Mucosa of descending colon (tissue), 1 donor: Measurements from ENCODE around the genes MEX3B and RPS17.

GRCh38 chr15:82045947-82046558 lies at the start of gene MEX3B:
TSS of gene MEX3B (minus strand) at chr15:82046018.
- PRO-cap = bidirectional peak, plus-strand start at chr15:82046416, minus-strand start at chr15:82046143

DNA sequence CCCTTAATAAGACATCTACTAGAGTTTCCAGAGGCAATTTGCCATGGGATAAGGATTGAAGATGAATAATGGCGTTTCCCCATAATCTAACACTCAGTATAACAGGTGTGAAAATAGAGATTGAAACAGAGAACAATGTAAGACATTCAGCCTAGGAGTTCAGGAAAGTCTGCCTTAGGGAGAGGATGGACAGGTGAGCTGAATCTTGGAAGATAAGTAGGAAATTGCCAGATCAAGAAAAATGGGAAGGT lies 22.5 kb downstream of the SAXO2 start:
- PRO-cap = no peak

DNA sequence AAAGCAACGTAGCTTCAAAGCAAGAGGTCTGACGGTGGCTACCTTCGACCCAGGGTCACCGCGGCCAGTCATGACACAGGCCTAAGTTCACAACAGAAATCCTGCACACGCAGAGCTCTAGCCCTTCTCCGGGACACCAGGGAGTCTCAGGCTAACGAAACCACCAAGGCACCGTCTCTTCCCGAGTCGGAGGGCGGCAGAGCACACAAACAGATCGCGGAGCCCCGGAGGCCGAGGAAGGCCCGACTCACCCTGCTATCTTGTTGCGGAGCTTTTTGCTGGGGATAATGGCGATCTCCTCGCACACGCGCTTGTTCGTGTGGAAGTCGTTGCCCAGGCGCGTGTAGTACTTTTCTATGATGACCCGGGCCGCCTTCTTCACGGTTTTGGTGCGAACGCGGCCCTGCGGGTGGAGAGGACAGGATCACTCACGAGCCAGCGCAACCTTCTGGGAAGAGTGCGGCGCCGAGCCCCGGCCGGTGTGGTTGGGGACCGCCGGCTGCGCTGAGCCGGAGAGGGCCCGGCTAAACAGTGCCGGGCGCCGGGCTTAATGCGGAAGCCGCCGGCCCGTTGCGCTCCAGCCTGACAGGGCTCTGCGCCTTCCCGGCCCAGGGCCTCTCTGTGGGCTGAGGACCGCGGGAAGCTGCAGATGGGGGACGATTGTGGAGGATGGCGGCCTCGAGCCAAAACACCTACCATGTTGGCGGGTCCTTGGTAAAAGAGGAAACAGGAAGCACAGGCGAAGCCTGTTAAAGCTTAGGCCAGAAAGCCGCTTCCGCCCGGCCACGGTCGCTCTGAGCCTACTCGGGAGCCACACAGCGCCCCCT lies at the start of gene RPS17:
Gene RPS17, minus strand, starts transcription at position 728 of the 827 bp plus-strand sequence.
- PRO-cap = bidirectional peak, plus-strand start outside the sequence, minus-strand start at position 723 of the sequence

DNA sequence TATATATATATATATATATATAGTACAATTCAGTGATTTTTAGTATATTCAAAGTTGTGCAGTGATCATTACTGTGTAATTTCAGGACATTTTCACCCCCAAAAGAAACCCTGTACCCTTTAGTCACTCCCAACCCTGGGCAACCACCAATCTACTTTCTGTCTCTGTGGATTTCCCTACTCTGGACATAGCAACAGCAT lies 5.6 kb downstream of the WHAMM start:
- PRO-cap = no peak

DNA sequence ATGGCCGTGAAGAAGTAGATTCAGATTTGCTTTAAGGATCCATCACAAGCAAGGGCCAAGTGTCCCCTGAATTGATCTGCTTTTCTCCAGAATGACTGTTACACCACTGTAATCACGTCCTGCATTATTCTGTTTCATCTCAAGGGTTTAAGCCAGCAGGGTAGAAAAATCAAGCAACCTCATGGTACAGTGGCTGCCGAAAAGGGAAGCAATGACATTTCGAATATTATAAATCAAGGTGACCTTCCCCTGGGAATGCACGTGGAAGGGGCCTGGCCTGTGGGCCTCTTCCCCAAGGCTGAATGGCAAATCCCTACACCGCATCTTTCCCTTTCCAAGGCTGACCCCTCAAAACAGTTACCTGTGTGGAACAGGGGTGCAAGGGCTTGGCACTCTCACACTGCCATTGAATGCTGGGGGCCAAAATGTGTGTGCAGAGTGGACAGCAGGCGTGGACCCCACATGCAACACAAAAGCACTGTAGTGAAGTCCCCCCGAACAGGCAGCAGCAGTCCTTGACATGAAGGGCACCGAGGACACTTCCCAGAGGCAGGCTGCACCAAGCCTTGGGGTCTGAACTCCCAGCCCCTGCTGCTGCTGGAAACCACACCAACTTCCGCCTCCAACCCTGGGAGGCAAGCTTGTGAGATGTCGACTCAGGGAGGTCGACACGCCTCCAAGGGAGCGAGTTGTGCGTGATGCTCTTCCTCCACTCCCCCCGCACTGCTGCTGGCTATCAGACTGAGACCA lies 43.3 kb downstream of the WHAMM start:
- PRO-cap = no peak

- PRO-cap = no peak
Observed at GRCh38 chr15:82871281-82871851, 61.9 kb downstream of the WHAMM start.

DNA sequence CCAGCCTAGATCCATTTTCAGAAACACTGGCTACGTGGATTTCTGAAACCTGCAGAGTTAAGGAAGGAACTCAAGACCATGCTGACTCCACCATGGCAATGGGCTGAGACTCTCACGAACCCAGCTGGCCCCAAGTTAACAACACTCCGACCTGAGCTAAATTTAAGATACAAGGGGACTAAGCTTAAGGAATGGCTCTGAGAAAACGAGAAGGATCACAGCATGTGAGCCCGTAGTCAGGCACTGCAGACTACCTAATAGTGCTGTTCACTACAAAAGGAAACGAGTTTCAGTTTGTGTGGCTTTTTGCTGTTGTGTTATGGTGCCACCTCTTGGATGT lies 11.2 kb downstream of the C15orf40 start:
- PRO-cap = no peak

DNA sequence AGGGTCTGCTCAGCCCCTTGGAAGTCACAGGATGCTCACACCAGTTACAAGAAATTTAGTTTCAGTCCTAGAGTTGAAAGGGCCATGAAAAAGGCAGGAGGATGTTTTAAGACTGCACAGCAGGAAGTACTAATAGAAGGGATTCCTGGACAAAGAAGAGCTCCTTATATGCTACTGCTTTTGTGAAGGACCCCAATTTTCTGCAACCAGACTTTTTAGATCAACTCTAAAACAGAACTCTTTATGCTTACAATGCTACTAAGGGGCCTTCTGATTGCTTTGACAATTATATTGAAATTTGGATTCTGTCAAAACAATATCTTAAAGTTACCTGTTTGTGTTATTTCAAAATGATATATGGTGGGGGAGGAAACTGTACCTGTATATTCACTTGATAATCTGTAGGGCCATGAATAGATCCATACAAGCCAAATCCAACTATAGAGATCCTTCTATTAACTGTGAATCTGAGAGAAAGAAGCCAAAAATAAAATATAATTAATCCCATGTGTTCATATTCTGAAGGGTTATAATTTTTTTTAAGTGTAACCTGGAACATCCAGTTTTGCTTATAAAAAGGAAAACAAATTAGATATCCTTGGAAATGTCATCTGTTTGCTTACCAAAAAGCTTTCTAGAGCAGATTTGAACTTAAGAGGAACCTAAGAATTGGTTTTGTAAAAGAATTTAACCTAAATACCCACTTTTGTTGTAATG lies 9.0 kb upstream of the C15orf40 start:
- PRO-cap = no peak

GRCh38 chr15:83285352-83286618 lies 1.3 kb upstream of the BNC1 start:
- PRO-cap = no peak

- PRO-cap = no peak
Observed at GRCh38 chr15:83323264-83323896, 38.9 kb upstream of the BNC1 start.

DNA sequence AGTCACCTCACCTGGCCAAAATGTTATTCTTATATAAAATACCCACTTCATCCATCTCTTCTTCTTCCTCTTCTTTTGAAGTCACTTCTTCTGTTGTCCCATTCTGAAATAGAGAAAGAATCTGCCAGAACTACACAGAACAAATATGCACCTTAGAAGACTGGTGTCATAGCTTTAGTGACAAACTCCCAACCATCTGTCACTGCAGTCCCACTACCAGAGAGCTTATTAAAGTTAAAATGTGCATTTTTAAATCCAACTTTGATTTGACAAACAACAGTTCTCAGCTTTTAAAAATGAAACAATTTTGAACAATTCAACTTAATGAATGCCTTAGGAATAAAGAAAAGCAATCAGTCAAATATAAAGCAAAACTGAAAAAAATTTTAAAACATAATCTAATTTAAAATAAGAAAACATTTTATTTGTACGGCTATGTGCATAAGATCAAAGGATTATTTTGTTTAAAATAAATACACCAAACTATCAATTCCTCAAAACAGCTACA lies 54.6 kb upstream of the ZSCAN2 start:
- PRO-cap = no peak

DNA sequence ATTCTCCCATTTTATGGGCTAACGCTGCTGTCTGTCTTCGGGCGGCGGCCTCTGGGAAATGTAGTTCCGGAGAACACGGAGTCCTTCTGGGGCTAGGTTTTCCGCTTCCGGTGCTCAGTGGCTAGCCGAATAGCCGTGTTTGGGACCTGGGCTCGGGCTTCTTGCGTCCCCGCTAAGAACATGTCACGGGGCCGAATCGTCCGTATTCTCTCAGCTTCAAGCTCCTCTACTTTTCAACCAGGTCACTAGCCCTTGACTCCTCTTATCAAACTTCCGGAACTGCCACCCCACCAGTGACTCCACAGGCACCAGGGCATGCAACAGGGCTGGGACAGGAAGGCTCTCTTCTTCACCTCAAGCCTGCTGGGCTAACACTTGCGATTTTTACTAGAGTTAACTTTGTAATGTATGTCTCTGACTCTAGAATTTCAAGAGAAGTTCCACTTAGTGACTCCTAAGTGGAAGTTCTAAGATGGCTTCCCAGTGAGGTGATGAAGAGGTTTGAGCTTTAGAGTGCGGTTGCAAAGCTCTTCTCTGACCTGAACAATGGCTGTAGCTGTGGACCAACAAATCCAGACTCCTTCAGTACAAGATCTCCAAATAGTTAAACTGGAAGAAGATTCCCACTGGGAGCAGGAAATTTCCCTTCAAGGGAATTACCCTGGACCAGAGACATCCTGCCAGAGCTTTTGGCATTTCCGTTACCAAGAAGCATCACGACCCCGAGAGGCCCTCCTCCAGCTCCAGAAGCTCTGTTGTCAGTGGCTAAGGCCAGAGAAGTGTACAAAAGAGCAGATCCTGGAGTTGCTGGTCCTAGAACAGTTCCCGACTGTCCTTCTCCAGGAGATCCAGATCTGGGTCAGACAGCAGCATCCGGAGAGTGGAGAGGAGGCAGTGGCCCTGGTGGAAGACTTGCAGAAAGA lies 22.5 kb downstream of the WDR73 start:
- PRO-cap = bidirectional peak, plus-strand start at position 124 of the sequence, minus-strand start outside the sequence

DNA sequence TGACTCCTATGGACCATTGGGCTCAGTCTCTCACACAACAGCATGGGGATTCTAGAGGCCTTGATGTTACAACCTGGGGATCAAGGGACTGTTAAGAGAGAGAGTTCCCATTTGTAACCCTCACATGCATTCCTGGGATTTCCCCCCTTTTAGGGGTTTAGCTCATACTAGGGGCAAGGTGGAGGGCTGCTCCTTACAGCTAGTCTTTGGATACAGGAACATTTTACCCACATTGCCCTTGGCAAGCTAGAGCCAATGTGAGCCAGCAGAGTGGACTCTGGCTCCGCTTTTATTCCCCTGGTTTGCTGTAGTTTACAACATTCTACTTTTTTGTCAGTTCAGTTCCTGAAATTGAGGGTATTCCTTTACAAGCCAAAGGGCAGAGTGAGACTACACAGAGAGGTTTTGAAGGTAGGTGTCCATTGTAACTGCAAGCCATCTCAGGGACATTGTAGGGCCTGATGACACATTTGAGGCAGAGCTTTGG lies 7.7 kb downstream of the ZNF592 start:
- PRO-cap = no peak

- PRO-cap = no peak
Observed at GRCh38 chr15:84766269-84766751, 17.9 kb downstream of the ZNF592 start.

GRCh38 chr15:84773605-84774155 lies 25.3 kb downstream of the ZNF592 start:
- PRO-cap = no peak

DNA sequence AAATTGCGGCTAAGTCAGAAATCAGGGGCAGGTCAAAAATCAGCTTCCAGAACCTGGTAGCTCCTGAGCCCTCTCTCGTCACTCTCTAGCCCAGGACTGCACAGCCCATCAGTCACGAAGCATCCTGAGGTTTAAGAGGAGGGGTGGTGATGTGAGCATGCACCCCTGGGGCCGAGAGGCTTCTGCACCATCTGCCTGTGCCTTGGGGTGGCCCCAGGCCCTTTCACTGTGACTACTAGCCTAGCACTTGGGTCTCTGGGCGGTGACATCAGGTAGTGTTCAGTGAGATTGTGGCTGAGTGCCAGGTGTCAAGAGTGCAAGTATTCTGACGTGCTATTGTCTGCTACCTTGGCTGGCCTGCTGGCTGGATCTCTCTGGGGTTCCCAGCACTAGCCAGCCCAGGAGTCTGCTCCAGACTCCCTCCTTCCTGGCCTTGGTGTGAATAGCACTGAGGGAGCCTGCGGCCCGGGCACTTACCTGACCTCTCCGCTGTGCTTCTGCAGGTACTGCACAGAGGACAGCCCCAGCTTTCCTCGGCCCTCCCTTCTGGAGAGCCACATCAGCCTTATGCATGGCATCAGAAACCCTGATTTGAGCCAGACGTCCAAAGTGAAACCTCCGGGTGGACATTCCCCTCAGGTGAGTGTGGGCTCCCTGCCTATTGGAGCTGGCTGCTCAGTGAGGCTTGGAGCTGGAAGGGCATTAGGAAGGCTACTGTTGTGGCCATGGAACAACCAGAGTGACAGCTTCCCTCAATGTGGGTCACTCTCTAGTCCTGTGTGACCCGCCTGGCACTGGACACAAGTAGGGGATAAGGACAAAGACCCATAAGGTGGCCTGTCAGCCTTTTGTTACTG lies 17.6 kb upstream of the ALPK3 start:
- PRO-cap = no peak

DNA sequence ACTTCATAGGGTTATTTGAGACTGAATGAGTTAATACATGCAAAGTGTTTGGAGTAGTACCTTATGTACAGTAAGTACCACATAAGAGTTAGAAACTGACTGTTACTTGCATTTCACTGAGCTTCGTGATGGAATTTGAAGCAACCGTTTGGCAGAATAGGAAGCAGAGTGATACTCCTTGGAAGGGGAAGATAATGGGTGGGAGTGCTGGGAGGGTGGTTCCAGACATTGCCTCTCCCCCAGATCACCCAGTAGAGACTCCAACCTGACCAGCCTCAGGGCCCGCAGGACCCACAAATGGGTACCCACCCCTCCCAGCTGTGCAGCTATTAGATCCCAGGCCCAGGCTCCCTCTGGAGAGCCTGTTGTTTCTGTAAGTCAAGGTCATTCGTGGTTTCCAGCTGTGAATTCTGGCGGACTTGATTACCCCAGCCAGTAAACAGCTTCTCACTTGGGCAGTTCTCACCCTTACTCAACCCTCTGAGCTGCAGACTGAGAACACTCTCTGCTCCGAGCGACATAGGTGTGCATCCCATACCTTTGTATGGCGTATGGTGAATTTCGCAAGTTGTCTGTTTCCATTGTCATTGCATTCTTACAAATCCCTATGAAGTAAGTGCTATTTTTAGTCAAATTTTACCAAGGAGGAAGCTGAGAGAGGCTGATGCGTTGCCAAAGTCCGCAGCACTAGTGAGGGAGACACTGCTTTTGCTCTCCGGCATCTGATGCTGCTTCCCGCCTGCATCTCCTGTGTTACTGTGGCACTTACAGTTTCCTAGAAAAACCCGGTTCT lies 11.2 kb downstream of the ALPK3 start:
- PRO-cap = no peak

- PRO-cap = no peak
Observed at GRCh38 chr15:84885740-84886221, 1.3 kb downstream of the SLC28A1 start.

DNA sequence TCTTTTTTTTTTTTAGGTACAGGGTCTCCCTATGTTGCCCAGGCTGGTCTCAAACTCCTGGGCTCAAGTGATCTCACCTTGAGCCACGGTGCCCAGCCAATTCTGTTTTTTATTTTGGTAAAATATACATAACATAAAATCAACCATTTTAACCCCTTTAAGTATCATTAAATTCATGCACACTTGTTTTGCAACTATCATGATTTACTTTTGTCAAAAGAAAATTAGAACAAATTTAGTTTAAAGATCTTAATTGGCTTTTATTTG lies 22.1 kb downstream of the SLC28A1 start:
- PRO-cap = no peak

- PRO-cap = unidirectional peak, plus-strand start at chr15:85024225
Observed at GRCh38 chr15:85023376-85024395, 42.0 kb downstream of the PDE8A start.